Hair follicle dermal papilla cell (primary cell): ENCODE results near the gene TAS2R1.

GRCh38 chr5:1480228-1480800, 35.1 kb upstream of the SLC6A3 start:
- CAGE, long polyA plus RNA = no peak

DNA sequence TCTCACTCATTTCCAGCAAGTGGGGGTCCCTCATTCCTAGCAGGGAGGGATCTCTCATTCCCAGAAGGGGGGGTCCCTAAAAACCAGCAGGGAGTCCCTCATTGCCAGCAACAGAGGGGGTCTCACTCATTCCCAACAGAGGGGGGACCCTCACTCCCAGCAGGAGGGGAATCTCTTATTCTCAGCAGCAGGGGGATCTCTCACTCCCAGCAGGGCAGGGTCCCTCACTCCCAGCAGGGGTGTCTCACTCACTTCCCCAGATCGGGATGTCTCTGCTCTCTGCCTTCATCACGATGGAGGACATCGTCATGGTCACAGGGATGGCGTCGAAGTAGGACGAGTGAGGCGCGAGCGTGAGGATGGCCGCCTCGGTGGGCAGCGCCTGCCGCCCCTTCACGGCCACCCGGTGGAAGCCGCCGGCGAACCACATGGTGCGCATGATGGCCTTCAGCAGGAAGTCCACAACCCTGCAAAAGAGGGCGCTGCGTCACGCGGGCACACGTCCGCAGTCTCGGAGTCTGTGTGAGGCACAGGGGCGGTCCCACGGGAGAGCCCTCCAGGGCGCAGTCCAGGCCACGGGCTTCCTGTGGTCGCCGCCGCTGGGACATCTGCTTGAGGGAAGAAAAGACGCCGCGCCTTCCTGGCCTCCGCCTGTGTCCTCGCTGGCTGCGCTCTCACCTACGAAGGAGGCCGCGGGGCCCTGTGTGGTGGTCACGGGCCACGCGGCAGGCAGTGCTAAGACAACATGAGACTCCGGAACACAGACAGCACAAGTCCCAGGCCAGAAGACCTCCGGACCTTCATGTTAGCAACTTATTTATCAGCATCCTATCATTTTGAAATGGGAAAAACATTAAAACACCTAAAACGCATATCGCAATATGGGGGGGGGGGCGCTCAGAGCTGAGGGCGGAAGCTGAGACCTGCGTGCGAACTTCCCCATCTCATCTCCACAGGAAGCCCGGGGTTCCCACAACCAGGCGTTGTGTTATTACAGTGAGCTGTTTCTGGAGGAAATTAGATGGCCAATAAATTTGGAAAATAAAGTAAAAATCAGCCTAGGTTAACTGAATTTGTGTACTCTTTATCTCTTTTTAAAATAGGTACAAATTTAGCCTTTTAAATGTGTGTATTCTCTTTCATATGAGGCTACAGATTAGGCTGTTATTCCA, 28.9 kb downstream of the LPCAT1 start:
- CAGE, long polyA plus RNA = no peak

- CAGE, long polyA plus RNA = no peak
These were observed 25.6 kb downstream of the LPCAT1 start for GRCh38 chr5:1498101-1498638.

- CAGE, long polyA plus RNA = no peak
These were observed 16.0 kb downstream of the LPCAT1 start for GRCh38 chr5:1507537-1508442.

- CAGE, long polyA plus RNA = no peak
These were observed 55.6 kb upstream of the LPCAT1 start for GRCh38 chr5:1579144-1579920.

DNA sequence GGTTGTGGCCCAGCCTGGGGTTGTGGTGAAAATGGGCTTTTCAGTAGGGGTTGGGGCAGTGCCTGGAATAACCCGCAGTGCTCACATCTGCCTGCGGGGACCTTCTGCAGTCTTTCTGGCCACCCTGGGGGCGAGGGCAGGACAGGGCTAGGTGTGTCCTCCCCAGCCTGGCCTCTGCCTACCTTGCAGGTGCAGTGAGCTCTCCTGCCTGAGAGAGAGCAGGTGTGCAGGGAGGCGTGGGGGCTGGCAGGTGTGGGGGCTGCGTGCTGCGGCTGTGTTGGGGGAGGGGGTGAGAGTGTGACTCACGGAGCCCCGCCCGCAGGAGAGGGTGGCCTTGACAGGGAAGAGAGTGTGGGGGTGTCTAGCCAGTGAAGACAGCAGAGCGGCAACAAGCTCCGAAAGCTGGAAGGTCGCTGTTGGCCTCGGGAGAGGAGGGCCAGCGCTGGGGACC, 131.4 kb downstream of the MRPL36 start:
- CAGE, long polyA plus RNA = no peak

DNA sequence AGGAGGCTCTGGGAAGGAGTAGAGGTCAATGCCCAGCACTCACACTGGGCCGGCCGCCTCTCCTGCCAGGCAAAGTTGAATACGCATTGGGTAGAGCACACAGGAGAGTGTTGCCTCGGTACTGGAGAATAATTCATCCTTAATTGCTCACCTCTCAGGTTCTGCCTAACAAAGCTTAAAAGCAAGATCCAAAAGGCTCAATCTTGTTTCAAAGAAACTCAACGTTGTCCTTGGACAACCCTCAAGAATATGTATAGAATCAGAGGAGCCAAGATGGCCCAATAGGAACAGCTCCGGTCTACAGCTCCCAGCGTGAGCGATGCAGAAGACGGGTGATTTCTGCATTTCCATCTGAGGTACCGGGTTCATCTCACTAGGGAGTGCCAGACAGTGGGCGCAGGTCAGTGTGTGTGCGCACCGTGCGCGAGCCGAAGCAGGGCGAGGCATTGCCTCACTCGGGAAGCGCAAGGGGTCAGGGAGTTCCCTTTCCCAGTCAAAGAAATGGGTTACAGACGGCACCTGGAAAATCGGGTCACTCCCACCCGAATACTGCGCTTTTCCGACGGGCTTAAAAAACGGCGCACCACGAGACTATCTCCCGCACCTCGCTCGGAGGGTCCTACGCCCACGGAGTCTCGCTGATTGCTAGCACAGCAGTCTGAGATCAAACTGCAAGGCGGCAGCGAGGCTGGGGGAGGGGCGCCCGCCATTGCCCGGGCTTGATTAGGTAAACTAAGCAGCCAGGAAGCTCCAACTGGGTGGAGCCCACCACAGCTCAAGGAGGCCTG, 89.9 kb downstream of the MRPL36 start:
- CAGE, long polyA plus RNA = no peak

DNA sequence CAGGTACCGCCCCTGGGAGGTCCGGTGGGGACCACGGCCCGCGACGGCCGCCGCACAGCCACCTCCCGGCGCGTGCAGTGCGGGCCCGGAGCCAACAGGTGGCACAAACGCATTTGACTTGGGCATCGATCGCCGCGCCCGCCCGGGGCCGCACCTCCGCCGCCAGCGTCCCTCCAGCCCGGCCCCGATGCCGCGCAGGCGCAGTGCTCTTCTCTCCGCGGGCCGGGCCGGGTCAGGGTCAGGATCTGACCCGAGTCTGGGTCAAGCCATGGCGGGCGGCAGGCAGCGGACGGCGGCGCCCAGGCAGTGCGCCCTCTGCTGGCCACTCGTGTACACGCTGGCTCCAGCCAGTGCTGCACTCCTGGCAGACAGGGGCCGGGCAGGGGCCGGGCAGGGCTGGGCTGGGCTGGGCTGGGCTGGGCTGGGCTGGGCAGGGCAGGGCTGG, 155.8 kb upstream of the IRX4 start:
- CAGE, long polyA plus RNA = no peak

DNA sequence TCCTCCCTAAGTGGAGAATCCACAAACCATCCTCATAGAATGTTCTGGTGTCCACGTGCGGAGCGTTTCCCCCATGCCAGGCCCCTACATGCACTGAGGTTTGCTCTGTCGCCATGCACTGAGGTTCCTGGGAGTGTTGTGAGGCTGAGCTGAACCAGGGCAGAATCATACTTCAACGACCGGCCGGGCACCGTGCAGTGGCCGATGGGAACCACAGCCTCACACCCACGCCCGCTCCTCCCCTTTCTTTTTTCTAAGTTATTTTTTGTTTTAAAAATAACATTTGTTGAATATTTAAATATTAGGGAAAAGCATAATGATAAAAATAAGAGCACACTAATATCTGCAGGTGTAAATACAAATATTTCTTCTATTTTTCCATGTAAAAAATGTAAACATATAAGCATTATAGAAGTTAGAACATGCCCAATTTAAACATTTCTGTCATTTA, 260.4 kb upstream of the IRX4 start:
- CAGE, long polyA plus RNA = no peak

- CAGE, long polyA plus RNA = no peak
These were observed 11.9 kb downstream of the IRX2 start for GRCh38 chr5:2739073-2740413.

DNA sequence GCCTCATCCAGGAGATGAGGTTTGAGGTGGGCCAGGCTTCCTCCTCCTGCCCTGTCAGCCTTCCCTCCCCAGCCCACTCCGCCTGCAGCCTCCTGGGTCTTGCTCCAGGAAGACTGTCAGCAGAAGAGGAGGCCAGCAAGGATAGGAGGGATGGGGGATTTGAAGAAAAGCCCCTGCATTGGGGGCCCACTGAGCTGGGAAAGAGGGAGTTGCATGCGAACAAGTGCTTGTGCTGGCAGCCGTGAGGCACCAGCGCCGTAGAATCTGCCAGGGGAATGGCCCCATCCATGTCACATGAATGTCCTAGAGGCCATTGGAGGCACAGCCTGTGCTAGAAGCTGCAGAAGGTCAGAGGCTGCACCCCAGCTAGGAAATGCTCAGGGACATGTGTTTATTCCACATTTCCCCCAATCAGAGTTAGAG, 327.7 kb upstream of the IRX2 start:
- CAGE, long polyA plus RNA = no peak

DNA sequence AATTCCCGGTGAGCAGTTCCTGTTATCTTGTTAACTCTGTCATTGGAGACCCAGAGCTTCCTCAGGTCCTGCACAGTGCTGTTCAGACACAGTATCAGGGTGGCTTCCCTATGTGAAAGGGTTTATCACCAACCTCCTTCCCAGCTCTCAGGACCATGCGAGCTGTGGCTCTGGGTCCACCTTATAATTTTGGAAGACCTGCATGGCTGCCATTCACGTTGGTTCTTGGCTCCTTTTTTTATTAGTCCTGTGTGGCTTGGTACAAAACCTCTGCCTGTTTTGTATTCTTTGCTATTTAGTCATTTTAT, 211.8 kb downstream of the ICE1 start:
- CAGE, long polyA plus RNA = no peak

GRCh38 chr5:6378879-6379231, 508 bp upstream of the MED10 start:
- CAGE, long polyA plus RNA = no peak

GRCh38 chr5:6491454-6491943, 42.8 kb downstream of the UBE2QL1 start:
- CAGE, long polyA plus RNA = no peak

- CAGE, long polyA plus RNA = no peak
These were observed 34.9 kb downstream of the TENT4A start for GRCh38 chr5:6748017-6748734.

DNA sequence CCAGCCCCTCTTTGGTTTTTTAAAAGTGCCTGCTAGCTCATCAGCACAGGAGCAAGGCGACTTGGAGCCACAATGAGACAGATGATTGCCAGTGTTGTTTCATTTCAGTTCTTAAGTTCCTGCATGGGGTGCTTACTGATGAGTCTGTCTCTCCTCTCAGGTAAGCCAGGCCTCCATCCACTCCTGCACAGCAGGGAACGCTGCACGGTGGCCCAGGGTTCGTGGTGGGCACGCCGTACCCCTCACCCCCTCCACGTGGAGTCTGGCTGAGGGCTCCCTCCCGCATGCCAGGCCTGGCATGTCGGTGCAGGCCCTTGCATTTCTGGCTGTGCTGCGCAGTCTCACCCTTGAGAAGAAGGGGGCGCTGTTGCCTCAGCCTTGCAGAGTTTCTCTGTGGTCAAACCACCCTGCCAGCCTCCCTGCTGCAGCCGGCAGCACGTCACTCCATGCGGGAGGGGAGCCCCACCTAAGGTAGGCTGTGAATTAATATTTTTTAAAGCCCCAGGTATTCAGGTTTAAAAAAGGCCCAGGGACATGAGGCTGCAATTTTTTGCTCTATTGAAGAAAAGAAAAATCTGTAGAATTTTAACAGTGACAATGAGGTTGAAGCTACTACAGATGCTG, 52.4 kb downstream of the TENT4A start:
- CAGE, long polyA plus RNA = no peak

DNA sequence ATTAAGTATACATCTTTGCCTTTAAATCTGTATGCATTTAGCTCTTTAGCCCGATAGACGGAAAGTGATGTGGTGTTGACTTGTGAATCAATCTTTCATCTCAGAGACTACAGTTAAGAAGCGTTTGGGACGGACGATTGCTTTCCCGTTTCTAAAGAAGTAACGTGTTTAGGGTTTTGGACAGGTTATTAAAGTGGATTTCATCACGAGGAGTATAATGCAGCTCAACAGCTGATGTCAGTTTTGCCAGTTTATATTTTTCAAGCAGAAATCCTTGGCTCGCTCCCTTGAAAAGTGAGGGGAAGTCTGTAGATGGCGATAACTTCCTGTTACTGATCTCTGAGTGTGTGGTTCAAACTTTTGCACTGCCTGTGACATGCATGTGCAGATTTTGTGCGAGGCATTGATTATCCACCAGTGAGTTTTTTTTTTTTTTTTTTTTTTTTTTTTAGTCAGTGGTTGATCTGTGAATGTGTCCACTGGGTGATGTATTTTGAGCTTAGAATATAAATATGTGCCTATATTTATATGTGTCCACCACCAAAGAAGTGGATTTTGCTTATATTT, 1.2 kb downstream of the ADCY2 start:
- CAGE, long polyA plus RNA = no peak

- CAGE, long polyA plus RNA = no peak
These were observed 507.8 kb downstream of the SEMA5A start for GRCh38 chr5:9037829-9038654.

- CAGE, long polyA plus RNA = no peak
These were observed at the start of gene TAS2R1 for GRCh38 chr5:9630258-9630773. Gene TAS2R1, minus strand, starts transcription at chr5:9630351.

DNA sequence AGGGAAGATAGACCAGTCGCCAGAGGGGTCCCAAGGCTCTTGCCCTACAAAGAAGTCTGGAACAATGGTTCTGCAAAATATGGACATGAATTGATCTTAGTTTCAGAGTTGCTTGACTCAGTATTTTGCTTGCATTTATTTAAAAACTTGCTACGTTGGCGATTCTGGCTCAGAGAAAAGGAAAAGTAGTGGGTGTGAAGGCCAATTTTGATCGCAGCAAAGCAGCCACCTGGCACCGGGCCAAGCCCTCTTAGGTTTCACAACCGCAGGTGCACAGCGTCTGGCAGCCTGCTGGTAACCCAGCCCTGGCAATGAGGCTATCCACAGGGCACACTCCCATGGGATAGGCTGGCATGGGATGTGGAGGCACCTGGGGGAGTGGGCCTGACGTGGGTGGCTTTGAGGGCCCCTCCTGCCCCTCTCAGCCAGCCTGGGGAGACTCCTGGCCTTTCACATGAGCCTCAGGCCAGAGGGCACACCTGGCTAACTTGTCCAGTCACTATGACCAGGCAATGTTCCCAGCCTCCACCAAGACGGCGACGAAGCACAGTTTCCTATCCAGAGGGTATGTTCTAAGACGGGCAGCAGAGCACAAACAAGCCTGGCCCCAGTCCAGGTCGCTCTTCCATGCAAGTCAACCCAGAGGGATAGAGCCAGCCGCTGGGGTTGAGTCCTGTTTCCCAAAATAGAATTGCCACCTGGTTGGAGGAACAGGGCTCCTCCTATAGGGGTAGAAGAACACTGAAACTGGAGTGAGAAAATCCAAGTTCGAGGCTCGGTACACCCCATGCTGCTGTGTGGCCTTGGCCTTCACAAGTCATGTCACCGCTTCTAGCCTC, 19.0 kb downstream of the CMBL start:
- CAGE, long polyA plus RNA = no peak